SP-49 (cell line): ENCODE measurements around a stretch of chr2.

DNA sequence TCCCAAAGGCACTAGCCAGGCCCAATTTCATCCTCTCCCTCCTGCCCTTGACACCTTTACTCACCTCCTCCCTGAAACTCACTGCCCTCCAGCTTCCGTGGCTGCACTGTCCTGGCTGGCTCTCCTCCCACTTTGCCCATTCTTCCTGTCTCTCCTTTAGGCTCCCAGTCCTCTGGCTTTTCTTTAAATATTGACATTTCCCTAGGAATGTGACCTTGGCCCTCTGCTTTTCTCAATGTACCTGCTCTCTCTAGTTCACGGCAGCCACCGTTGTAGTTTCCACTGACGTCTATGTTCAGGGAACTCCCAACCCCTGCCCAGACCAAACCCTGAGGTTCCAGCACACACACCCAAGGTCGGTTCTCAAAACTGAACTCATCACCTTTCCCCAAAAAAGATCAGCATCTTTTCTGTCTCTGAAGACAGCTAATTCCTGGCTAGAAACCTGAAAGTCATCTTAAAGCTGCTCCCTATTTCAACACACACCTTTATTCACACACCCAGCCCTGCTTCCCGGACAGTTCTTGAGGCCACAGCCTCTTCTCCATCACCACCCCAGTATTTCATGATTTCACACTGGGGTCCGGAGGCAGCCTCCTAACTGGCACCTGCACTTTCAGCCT is 36.6 kb downstream of the WDFY1 start:
- PRO-cap = unidirectional peak, minus-strand start at position 237 of the sequence

DNA sequence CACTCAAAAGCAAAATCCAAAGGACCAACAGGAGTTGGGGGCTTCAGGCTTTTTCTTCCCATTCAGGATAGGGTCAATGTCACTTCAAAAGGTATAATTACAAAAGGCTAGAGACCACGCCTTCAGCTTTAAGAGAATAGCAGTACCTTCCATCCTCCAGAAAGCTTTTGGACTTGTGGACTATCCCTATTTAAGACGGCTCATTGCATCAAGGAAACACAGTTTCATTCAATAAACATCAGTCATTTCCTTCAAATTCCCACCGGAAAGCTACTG is 1.8 kb downstream of the WDFY1 start:
- PRO-cap = no peak

DNA sequence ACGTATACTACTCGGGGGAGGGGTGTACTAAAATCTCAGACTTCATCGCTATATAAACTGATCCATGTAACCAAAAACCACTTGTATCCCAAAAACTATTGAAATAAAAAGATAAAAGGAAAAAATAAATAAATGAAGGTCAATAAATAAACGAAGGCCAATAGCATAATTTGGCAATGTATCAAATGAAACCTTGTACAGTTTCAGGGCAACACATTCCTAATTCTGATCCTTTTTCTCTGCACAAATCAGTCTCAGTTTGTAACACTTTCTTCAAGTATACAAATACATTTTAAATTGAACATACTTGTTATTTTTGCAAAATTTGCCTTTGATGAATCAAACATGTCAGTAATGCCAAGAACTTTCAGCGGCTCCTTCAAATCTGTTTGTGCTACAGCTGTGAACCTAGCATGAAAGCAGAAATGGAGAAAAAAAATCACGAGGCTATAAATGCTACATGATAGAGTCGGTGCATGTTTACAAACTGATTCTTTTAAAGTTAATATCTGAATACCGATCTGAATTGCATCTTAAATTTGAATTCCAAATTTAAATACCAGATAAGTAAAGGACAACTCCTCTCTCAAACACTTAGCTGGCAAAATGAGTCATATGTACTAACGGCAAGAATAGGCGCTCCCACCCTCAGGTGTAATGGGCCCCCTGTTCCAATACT is 25.2 kb downstream of the MRPL44 start:
- PRO-cap = no peak

GRCh38 chr2:224412495-224412958 is 10.6 kb upstream of the FAM124B start:
- PRO-cap = no peak

DNA sequence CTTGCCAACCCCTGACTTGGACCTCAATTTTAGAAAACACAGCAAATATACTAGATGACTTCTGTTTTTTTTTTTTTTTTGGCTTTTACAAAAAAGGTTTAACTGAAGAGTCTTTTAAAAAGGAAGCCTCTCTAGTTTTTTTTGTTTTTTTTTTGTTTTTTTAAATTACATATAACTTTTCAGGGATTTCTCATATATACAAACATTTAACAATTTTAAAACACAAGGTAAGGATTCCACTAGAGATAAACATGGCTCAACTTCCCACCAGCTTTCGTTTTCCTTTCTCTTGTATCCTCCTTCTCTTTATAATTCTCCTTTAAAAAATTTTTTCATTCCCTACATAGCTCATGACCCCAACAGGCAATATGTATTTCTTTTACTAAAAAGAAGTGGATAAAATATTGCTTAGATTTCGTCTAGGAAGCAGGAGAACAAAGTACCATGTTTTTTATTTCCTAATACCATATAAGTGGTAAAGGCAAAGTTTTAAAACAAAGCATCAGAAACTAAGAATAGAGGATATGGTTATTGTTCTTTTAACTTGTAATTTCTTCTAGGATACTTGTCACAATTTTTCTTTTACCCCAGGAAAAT is 74.9 kb downstream of the CUL3 start:
- PRO-cap = no peak

DNA sequence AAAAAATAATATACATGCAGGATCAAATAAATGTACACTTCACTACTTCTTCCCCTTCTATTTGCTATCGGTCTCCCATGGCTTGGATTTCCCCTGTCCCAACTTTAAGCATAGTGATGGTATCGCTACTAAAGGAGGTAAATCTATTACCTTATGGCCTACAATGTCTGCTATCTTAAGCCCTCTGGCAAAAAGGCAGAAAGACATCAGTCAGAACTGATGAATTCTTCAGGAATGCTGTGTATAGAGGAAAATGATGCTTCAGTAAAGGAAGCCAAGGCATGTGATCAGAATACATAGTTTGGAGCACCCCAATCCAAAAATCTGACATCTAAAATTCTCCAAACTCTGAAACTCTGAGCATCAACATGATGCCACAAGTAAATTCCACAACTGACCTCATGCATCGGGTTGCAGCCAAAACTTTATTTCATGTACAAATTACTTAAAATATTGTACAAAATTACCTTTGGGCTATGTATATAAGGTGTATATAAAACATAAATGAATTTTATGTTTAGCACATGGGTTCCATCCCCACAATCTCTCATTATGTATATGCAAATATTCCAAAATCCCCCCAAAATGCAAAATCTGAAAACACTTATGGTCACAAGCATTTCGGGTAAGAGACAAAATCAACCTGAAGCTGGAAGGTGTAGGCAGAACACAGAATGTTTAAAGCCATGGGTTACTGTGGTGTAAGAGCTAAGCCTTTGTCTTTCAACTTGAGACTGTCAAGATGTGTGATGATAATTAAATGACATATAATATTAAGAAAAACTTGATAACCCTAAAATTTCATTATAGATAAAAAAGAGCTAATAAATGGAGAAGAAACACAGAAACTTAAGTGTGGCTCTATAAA is 66.2 kb downstream of the CUL3 start:
- PRO-cap = no peak

- PRO-cap = no peak
Observed at GRCh38 chr2:224527333-224528731, 57.3 kb downstream of the CUL3 start.

- PRO-cap = no peak
Observed at GRCh38 chr2:224574588-224574977, 10.6 kb downstream of the CUL3 start.

DNA sequence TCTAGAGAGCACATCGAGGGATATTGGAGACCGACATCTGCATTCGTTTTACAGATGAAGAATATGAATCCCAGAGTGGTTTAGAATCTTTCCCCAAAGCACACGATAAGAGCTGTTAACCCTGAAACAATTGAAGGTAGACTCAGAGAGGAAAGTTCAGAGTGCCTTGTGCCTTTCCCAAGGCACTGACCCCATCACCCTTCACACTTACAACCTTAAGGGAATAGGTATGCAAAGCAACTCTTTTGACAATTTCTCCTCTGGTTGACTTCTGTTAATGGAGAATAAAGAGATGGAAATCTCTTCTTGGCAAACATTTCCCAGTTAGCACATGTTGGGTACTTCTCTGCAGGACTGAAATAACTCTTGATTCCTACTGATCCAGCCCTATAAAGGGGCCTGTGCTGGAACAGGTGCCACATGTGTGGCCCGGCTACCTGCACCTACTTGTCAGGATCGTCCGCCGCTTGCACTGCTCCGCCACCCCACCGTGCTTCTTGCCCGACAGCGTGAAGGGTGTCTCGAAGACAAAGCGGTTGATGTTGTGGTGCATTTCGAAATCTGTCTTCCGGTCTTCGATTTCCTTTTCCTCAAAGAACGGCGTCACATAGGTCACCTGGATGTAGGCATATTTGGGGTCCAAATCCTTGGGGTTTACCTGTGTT is 58.4 kb upstream of the CCDC195 start:
- PRO-cap = no peak

GRCh38 chr2:224835282-224835798 is 119.2 kb upstream of the CCDC195 start:
- PRO-cap = no peak

GRCh38 chr2:225052666-225053041 is 10.4 kb upstream of the DOCK10 start:
- PRO-cap = no peak

DNA sequence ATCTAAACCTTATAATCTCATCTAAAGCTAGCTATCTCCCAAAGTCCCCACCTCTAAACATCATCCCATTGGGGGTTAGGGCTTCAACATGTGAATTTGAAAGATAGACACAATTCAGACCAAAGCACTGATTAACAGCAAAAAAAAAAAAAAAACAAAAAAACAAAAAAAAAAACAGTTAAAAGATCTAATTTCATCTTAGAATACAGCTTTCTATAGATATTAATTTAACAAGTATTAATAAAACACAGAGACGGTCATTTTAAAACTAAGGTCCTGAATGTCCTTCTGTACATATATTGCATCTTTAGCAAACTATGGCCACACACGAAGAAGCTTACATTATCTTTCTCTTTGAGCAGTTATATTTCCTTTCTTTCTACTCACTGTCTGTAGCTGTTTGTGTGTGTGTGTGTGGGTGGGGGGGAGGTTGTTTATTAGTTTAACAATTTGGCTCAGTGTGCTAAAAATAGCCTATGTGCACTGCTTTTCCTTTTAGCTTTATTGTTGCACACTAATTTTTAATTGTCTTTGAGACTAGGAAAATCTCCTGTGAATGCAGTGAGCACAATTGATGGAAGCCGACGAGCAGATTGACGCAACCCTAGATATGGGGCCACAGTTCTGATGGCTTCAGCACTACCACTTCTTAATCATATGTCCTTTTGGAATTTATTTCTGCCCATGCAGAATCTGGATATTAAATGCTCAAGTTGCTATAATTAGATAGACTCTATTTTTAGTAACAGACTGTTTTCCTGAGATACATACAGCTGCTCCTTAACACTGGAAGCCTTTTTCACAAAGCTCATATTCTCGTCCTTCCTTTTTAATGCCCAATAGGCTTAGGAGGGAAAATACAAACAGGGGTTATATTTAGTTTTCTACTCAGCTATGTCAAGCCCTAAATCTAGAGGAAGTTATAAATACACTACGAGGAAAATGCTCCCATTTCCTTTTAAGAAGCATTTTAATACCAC is 109.2 kb downstream of the IRS1 start:
- PRO-cap = no peak

GRCh38 chr2:226742292-226743032 is 57.2 kb downstream of the IRS1 start:
- PRO-cap = no peak

DNA sequence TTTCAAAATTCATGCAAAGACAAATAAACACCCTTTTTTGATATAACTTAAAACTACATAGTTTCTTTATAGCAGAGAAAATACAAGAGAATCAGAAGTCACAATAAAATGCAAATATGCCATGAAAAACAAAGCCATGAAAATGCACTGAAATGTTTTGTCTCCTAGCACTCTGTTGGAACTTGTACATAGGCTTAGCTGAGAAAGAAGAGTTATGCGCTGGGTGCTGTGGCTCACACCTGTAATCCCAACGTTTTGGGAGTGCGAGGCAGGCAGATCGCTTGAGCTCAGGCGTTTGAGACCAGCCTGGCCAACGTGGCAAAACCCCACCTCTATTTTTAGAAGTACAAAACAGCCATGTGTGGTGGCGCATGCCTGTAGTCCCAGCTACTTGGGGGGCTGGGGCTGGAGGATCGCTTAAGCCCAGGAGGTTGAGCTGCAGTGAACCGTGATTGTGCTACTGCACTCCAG is 39.9 kb downstream of the IRS1 start:
- PRO-cap = no peak

DNA sequence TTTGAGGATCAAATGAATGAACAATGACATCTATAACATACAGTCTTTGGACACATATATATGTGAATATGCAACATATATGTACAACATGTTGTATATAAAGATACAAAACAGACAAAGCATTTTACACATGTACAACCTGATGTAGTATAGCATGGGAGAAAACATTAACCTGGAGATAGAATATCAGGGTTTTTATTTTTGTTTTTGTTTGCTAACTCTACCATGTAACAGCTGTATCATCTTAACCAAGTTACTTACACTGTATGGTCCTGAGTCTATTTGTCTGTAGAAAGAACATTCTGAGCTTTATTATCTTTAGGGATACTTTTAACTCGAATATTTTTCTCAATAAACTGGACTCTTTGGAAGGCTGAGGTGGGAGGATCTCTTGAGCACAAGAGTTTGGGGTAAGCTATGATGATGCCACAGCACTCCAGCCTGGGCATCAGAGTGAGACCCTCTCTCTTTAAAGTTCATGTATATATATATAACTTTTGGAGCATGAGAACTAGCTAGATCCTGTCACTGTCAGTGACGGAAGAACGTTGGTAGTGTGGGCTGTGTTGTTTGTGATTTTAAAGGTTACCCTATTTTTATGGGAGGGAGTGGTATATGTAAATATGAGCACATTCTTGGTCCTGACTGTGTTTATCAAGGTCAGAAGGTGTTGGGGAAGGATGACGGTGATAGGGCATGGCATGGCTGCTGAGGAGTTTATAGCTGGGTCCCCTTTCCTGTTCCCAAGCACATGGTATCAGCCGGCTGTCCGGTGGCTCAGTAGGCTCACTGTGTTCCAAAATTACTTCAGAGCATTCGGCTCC is 28.9 kb downstream of the IRS1 start:
- PRO-cap = no peak

DNA sequence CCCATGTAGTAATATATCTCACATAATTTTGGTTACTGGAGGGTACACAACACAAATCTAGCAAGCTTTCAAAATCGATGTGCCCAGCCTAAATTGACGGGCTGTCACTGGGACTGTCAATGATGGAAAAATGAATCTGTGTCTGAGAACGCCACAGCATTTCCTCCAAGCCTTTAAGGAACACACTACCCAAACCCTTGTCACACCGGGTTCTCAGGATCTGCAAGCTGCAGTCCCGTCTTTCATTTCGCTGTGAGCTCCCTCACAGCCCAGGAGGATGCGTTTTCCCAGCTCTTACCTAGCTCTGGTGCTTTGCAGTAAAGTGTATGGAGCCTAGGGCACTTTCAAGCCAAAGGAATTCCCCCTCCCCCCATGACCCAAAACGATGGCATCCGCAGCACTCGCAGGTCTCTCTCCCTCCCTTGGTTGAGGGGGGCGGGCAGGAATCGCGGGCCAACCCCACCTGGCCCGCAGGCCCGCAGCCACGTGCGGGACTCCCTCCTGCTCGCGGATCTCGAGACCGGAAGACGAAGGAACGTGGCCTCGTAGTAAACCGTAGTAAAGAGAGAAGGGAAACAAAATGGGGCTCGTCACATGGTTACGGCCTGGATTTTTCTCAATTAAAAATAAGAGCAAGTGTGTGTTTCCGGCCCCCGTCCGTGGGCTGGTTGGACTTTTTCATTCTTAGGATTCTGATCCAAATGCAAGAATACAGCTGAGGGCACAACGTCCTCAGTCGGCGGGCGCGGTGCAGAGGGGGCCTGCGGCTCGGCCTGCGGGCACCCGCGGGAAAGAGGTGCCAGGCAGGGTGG is 8.6 kb downstream of the IRS1 start:
- PRO-cap = no peak

DNA sequence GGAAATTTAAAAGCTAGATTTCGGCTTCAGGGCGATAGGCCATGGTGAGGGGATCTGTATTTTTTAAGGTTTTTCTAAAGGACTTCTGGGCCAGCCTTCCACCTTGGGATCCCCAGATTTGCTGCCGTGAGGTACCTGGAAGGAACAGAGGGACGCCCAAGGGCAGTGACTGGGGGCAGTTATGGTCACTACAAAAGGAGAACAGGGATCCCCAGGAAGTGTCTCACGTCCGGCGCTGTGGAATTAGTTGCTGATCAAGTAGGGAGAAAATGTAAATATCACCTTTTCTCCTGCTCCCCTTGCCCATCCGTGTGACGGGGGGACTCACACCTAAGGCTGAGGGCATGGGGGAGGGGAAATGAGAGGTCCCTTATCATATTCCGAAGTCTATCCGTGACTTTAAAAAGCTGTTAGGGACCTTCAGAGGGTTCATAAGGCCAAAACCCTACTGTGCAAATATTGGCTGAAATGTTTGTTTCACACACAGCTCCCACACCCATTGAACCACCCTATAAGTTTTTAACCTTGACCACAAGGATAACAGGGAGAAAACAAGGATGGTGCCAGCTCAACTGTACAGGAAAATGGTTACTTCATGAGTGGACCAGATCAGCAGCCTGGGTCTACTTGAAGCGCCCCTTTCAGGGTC is 777 bp upstream of the IRS1 start:
- PRO-cap = no peak

DNA sequence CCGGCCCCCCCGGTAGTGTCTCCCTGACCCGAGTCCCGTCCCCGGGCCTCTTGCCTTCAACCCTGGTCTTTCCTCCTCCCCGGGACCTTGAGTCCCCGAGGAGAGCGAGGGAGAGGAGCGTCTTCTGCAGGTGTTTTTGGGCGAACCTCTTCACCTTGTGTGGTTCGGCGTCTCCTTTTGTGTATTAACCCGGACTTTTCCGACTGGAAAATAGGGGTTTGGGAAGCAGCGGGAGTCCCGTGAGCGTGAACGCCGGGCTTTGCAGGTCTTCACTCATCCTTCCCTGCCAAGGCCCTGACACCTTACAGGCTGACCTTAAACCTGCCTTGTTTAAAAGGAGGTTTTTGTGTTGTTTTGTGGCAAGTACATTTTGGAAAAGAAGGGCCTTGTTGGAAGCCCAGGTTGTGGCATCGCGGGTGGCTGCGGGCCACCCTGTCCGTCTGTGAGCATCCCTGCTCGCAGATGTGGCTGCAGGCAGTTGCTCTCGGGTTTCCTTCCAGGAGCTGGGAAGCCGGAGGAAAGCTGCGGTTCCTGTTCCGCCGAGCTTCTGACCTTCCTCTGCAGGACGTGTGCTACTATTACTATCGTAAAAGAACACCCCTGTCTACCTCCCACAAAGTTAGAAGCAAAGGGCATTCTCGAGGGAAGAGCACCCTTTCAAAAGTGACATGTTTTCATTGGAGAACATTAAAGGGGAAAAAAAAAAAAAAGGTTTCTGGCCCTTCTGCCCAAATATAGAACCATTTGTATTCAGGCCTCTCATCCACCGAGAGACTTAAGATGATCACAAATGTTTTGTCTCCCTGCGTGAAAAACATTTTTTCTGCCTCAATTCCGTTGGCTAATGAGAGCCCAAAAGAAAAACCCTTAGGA is 716 bp downstream of the MFF start:
- PRO-cap = no peak

DNA sequence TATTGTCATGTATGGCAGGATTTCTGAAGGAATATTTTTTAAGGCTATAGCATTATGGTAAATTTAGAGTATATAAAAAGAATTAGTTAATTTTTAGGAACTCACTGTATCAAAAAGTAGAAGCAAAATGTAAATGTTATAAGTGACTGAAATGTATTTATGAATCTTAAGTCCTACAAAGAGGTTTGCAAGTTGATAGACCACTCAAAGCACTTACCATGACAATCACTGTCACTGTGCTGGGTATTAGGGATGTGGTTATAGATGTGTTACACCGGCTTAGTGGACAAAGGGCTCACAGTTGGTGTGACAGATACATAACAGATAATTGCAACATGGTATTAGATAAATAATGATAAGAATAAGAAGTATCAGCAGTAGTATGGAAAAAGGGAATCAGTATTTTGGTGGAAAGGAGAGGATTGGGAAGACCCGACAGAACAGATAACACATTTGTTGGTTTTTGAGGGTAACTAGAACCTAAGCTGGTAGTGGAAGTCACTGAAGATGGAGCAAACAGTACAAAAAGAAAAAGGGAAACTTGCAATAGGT is 21.6 kb downstream of the AGFG1 start:
- PRO-cap = no peak

DNA sequence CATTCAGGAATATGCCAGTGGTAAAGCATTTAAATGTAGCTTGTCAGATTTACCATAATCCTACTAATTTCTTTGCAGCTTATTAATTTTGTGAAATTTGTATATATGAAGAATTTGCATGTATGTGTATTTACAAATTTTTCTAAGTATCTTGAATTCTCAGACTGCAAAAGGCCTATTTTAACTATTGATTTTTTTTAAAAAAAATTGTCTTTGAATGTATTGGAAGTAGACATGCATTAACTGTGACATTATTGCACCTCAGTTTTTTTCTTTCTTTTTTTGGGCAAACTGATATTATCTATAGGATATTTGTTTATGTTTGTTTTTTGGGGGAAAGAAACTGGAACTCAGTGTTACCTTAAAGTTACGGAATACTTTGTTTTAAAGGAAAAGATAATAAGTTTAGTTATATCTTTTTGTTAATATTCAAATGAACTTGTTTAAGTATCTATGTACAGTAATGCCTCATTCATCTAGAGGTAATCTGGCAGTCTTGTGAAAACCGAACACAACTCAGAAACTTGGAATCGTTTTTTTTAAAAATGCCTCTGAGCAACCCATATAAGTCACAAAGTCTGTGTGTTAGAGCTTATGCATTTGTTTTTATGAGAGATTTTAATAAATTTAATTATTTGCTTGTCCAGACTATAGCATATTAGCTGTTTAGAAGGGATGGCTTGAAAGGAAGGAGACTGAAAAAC is 43.3 kb upstream of the SCYGR2 start:
- PRO-cap = no peak